ENCODE results near the gene CD200.

DNA sequence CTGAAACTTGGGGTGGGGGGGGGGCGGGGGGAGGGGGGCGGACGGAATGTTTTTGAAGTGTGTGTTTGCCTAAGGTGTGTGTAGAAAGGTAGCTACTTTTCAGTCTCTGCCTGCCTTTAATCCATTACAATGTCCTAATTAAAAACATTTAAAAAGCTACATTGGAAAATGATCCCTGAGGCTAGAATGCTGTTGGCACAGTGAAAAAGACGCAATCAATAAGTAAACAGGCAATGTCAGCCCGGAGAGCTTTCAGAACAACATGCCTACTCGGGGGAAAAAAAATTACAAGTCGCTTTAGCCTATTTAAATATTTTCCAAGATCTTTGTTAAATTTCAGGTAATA lies 46.5 kb upstream of the CD47 start:
- PRO-cap: no peak

- PRO-cap: no peak
Measured at GRCh38 chr3:108222755-108223135, 521 bp upstream of the IFT57 start.

GRCh38 chr3:109081786-109082249 lies 36.1 kb downstream of the MORC1 start:
- PRO-cap: no peak

GRCh38 chr3:110969576-110969938 lies 102.1 kb upstream of the NECTIN3 start:
- PRO-cap: no peak

GRCh38 chr3:111072222-111072654 lies 622 bp downstream of the NECTIN3 start:
- PRO-cap: bidirectional peak, plus-strand start at chr3:111072398, minus-strand start at chr3:111072263

DNA sequence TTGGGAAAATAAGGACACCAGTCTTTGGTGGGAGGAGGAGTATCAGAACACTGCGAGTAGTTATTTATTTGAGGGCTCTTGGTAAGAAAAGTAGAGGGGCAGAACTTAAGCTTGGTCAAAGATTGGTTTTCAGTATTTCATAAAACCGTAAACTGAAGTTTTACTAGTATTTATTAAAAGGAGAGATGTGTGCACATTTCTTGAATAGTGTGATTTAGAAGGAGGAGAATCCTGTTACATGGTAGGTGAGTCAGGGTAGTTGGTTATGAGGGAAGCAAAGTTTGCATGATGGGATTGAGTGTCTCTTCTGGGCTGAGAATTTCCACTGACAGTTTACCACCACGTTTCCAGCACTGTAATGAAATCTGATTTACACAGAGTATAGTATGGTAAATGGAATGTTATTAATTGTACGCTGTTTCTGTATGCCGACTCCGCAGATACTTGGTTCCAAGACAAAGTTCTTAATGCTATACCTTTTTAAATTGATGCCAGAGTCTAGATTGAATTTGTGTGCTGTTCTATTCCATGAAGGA lies 1.6 kb downstream of the NECTIN3 start:
- PRO-cap: no peak

DNA sequence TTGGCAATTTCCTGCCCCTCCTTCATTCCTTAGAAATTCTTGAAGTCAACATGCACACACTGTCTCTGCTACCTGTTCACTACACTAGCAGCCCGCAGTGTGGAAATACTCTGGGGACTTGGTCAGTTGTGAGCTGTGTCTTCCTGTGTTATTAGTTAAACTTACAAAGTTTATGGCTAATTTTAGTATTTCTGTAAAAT lies 4.9 kb downstream of the ZBED2 start:
- PRO-cap: unidirectional peak, plus-strand start at position 97 of the sequence

- PRO-cap: no peak
Measured at GRCh38 chr3:111676766-111677300, 2.4 kb downstream of the PLCXD2 start.

- PRO-cap: no peak
Measured at GRCh38 chr3:111769144-111769564, 89.9 kb upstream of the PHLDB2 start.

GRCh38 chr3:111856674-111856982 lies 2.4 kb upstream of the PHLDB2 start:
- PRO-cap: no peak

GRCh38 chr3:111861144-111861871 lies 2.2 kb downstream of the PHLDB2 start:
- PRO-cap: no peak

DNA sequence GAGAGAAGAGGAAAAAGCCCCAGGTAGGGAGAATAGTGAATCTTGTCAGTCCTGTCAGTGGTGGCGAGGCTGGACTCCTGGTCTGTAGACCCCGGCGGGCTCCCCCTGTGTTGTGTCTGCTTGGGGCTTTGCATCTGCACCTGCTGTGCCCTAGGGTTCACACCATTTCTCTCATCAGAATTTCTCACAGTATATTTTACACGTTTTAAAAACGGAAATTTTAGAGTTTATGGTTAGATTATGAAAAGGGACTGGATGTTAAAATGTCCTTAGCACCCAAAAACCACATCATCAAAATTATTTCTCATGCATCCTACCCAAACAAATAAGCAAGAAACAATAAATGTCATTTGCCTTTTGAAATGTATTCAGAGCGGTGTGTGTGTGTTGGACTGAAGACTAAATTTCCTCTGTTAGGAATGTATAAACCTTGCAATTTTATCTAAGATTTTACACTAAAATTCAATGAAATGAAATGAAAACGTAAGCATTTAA lies 16.9 kb downstream of the GCSAM start:
- PRO-cap: unidirectional peak, minus-strand start at position 171 of the sequence; bidirectional peak, plus-strand start at position 371 of the sequence, minus-strand start at position 171 of the sequence

GRCh38 chr3:112136688-112137446 lies 3.8 kb upstream of the GCSAM start:
- PRO-cap: no peak

DNA sequence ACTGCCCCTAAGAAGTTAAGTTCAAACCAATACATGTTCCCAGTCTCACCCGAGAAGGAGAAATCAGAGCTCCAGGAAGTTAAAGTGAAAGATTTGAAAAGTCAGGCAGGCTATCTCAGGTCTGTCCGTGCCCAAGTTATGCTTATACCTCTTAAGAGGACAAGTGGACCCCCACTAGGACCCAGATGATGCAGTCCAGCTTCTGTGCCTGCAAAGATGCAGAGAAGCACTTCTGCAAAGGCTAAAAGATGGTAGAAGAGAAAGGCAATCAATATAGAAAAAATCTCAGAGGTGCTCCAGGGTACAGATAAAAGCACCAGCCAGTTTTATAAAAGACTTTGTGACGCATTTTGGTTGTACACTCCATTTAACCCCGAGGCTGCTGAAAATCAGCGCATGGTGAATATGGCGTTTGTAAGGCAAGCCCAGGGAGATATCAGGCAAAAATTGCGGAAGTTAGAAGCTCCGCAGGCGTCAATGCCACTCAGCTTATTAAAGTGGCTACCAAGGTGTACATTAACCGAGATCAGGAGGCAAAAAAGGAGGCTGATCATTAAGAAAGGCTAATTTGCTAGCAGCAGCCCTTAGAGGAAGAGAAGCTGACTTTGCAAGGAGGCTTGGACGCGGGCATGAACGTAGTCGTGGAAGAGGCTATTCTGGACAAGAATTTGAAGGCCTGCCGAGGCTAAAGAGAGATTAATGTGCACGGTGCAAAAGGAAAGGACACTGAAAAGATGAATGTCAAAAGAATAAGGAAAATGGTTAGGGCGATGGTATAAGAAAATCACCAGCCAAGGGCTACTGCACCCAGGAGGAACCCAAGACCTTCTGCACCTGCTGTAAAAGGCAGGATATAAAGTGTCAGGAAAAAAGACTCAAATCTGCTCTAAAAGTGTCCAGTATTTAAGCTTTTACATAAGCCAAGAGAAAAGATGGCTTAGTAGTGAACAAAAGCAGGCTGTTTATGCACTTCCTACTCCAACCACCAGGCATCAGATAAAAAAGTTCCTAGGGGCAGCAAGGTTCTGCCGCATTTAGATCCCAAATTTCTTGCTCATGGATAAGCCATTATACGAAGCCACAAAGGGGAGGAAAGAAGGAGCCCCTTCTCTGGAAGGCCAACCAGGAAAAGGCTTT lies 10.2 kb upstream of the SLC9C1 start:
- PRO-cap: no peak

DNA sequence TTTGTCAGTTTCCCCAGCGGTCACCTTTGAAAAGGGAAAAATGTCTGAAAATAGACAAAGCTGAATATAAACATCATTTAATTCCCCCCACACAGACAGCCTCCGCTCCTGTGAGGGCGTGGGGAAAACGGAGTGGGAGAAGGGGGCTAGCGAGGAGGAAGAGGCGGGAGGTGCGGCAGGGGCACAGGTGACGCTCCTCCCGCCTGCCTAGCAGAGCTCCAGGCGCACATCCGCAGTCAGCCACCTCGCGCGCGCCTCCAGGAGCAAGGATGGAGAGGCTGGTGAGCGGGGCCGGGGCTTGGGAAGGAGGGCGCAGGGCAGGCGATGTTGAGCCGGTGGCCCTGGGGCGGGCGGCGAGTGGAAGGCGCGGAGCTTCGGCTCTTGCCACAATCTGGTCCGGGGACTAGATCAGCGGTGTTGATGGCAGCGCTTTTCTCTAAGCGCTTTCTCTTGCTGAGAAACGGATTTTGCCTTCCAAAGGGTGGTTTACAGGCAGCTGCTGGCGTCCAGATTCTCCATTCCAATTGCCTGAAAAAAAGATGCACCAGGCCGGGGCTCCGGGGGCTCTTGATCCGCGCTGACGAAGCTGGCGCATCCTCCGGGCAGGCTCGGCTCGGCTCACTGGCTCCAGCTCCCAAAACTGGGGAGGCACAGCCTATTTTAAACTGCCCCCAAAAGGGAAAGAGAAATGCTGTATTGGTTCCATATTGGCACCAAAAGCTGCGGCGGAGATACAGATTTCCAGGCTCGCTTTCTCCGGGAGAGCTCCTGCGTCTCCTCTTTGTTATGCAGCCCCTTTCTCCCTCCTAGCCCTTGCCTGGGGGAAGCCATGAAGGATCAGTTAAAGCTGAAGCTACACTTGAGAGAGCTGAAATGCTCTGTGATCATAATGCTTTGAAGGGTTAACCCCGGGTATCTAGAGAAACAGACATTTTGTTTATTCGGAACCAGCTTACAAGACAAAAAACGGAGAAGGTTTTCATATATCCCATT lies at the start of gene CD200:
Gene CD200 (plus strand): TSS at position 213 of the 993 bp plus-strand sequence.
- PRO-cap: bidirectional peak, plus-strand start at position 213 of the sequence, minus-strand start at position 271 of the sequence; unidirectional peak, minus-strand start at position 623 of the sequence; bidirectional peak, plus-strand start outside the sequence, minus-strand start at position 831 of the sequence

DNA sequence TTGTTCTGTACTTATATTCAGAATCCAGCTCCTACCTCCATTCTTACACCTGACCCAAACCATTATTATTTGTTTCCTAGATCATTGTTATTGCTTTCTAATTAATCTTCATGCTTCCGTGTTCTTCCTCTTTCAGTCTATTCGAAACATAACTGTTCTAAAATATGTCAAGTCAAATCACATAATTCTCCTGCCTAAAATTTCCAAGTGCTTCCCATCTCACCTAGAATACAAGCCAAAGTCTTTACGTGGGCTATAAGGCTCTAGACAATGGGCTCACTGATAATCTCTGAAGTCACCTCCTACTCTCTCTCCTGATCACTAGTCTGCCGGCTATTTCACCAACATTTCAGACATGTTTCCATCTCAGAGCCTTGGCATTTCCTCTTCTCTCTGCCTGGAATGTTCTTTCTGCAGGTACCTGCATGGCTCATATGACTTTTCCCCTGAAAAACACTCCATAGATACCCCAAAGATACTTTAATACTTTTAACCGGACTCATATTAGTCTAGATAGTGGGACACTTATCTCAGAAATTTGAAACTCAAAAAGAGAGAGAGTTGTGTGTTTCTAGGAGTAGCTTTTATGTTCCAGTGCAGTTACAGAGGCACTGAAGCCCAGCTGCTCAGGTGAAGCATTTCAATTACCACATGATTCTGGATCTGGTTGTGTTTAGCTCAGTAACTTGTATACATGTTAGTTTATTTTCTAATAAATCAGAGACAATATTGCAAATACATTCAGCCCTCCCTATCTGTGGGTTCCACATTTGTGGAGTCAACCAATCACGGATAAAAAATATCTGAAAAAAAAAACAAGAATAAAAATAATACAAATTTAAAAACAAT lies 32.7 kb downstream of the CD200 start:
- PRO-cap: no peak

DNA sequence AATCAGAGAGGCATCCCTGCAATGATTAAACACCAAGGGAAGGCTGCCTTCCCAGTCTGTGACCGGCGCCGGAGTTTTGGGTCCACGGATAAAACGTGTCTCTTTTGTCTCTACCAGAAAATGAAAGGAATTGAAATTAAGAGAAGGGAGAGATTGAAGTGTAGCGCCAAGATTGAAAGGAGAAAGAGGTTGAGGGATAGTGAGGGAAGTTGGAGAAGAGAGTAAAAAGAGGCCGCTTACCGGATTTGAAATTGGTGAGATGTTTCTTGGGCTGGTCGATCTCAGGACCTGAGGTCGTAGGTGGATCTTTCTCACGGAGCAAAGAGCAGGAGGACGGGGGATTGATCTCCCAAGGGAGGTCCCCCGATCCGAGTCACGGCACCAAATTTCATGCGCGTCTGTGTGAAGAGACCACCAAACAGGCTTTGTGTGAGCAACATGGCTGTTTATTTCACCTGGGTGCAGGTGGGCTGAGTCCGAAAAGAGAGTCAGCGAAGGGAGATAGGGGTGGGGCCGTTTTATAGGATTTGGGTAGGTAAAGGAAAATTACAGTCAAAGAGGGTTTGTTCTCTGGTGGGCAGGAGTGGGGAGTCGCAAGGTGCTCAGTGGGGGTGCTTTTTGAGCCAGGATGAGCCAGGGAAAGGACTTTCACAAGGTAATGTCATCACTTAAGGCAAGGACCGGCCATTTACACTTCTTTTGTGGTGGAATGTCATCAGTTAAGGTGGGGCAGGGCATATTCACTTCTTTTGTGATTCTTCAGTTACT lies 76.6 kb downstream of the BTLA start:
- PRO-cap: no peak

DNA sequence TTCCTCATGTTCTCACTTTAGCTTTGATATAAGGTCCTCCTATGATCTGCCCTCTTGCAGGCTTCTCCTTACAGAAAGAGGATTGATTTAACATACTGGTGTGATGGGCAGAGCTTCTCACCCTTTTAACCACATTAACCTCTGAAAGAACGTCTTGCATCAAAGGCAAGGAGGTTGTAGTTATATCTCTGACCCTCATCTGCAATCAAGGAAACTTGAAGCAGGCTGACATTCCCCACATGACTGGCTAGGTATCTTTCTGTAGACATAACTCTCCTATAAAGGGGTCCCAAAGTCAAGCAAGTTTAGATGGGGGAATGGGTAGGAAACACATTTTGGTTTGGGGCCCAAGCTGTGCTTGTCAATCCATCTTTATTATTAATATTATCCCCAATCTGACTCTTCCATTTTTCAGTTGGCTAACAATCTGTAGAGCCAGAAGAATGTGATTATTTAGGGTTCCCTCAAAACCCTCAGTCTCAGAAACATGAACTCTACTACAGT lies 39.4 kb downstream of the BTLA start:
- PRO-cap: no peak

- PRO-cap: no peak
Measured at GRCh38 chr3:112498659-112499251, 517 bp downstream of the BTLA start.

DNA sequence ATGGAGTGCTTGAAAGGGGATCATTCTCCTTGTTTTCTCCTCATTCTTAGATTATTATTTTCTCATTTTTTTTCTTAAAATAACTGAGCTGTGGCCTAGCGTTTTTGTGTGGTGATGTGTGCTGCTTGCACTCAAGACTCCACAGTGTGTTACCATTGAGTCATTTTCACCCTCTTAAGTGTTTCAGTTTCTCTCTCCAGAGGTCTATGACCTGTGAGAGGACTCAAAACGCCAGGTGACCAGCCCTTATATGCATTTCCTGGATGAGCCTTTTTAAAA lies 15.2 kb upstream of the BTLA start:
- PRO-cap: no peak

Data from sciatic nerve (tissue), 1 donor.